Heart (tissue), 3 donors: ENCODE measurements around a stretch of chr19.

DNA sequence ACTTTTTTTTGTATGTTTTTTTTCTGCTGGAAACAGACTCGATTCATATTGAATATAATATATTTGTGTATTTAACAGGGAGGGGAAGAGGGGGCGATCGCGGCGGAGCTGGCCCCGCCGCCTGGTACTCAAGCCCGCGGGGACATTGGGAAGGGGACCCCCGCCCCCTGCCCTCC lies 1.6 kb downstream of the JUNB start:
- RAMPAGE, long total RNA, 2 experiments = no peak in any of the 2 experiments

- RAMPAGE, long total RNA, 2 experiments = no peak in any of the 2 experiments
Measured at GRCh38 chr19:12847389-12848137, 9.2 kb downstream of the MAST1 start.

- RAMPAGE, long total RNA, 2 experiments = no peak in any of the 2 experiments
Measured at GRCh38 chr19:12891404-12892051, 568 bp downstream of the GCDH start.

DNA sequence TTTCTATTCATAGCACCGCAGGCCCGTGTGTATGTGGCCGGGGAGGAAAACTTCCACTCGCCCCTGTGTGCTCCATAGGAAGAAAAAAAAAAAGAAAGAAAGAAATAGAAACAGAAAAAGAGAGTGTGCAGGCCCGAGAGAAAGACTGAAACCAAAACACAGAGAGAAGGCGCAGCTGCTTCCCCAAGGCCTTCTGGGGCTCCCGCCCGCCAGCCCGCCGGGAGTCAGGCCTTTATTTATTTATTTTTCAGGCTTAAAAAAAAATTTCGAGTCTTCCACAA lies 27.2 kb downstream of the NFIX start:
- RAMPAGE, long total RNA, 2 experiments = no peak in any of the 2 experiments

- RAMPAGE, long total RNA, 2 experiments = no peak in any of the 2 experiments
Measured at GRCh38 chr19:13051579-13052172, 51.0 kb downstream of the LYL1 start.

GRCh38 chr19:13072251-13072619 lies 30.4 kb downstream of the LYL1 start:
- RAMPAGE, long total RNA, 2 experiments = no peak in any of the 2 experiments

- RAMPAGE, long total RNA, 2 experiments = no peak in any of the 2 experiments
Measured at GRCh38 chr19:13090100-13090493, 12.6 kb downstream of the LYL1 start.

DNA sequence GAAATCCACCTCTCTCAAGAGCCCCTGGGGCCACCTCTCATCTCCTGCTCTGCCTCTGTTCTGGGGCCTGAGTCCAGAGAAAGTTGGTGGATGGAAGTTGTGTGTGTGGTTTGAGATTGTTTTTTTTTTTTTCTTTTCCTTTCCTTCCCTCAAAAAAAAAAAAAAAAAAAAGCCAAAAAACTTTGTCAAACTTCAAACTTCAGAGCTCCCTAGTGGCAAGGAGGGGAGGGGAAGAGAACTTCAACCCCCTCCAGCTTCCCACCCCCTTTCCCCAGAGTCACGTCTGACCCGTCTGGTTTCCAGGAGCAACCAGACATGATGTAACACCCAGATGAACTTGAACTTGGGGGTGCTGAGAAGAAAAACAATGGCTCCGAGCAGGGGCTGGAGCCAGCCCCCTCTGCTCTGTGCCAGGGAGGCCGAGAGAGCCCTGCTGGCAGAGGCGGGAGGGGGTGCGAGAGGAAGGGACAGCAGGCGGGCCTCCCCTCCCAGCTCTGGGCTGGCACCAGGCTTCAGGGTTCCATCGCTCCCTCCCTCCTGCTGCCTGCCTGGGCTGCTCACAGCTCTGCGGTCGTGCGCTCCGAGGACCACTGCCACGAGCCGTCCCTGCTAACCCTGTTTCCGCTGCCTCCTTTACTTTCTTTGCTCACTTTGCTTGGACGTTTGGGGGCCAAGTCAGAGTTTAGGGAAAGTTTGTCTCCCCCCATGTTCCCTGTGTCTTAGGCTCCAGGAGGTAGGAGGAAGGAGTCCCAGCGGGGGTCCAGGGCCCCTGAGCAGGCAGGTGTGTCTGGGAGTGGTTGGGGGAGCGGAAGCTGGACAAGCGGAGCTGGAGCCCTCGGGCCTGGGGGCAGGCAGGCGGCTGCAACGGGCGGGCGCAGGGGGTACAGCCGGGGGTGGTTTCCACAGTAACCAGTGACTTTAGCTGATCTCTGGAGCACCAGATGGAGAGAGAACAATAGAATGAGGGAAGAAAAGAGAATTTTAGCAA lies 11.1 kb downstream of the LYL1 start:
- RAMPAGE, long total RNA, 2 experiments = no peak in any of the 2 experiments

- RAMPAGE, long total RNA, 2 experiments = no peak in any of the 2 experiments
Measured at GRCh38 chr19:13103547-13104119, 975 bp upstream of the LYL1 start.

GRCh38 chr19:13153155-13153811 lies 3.1 kb downstream of the IER2 start:
- RAMPAGE, long total RNA, 2 experiments = no peak in any of the 2 experiments

DNA sequence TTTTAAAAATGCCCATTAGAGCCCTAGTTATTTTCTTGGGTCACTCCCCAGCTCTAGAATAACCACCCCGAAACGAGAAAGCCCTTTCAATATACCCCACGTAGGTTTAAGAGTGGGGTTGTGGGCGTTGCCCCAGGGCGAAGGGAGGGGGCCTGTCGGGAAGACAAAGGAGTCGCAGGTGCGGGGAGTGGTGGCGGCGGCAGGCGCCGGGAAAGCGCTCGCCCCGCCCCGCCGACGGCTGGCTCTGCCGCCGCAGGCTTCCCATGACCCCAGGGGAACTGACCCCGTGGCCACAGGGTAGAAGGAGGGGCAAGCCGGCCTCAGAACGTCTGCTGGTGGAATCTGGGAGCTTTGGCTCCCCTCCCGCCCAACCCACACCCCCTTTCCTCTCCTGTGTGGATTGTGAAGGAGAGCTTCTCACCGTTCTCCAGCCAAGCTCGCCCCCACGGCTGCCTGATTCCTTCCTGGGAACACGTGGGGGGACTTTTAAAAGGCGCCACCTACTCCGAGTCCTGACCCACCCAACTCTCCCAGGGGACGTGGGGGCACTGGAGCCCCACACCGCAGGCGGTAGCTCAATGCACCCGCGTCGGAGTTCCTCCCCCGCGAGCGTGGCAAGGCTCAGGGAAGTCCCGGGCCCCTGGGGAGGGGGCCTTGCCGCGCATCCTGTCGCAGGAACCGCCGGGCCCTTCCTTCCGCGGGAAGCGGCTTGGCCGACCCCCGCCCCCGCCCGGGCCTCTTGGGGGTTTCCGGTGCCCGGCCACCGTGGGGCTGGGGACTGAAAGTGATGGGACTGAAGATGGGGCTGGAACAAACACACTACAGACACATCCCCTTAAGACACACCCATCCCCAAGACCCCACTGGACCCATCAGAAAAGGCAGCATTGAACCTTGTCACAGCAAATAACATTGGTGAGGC lies 5.5 kb downstream of the IER2 start:
- RAMPAGE, long total RNA, 2 experiments = no peak in any of the 2 experiments

GRCh38 chr19:13156834-13157437 lies 6.7 kb downstream of the IER2 start:
- RAMPAGE, long total RNA, 2 experiments = no peak in any of the 2 experiments

- RAMPAGE, long total RNA, 2 experiments = no peak in any of the 2 experiments
Measured at GRCh38 chr19:13398765-13399153, 107.5 kb downstream of the CACNA1A start.

DNA sequence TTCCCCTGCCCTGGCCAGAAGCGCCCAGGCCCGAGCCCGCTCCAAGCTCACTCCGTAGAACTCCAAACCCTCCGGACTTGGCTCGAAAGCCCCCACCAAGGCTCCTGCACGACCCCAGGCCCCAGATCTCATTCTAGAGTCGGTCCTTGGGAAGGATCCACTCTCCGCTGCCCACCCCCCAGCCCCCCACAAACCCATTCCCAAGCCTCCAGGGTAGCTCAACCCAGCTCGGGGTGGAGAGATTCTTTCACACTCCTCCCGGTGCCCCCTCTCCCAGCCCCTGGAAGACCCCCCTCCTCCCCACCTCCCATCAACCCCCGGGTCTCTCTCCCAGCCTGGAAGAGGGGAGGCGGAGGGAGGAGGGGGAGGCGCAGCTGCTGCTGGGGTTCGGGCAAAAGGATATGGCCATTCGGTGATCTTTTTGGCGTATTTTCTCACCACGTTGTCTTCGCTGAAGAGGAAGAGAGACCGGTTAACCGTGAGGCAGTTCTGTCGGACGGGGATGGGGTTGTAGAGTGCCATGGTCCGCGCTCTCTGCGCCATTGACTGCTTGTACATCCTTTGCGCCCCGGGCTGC lies 662 bp downstream of the CACNA1A start:
- RAMPAGE, long total RNA, 2 experiments = no peak in any of the 2 experiments

DNA sequence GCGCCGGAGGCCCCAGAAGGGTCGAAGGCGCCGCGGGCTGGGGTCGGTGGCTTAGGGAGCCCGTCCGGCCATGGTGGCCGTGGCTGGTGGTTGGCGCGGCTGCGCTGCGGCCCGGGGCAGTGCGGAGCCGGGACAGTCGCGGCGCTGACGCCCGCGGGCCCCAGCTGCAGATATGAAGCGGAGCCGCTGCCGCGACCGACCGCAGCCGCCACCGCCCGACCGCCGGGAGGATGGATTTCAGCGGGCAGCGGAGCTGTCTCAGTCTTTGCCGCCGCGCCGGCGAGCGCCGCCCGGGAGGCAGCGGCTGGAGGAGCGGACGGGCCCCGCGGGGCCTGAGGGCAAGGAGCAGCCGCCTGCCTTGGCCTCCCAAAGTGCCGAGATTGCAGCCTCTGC lies 45.2 kb upstream of the YJU2B start:
- RAMPAGE, long total RNA, 2 experiments = no peak in any of the 2 experiments

DNA sequence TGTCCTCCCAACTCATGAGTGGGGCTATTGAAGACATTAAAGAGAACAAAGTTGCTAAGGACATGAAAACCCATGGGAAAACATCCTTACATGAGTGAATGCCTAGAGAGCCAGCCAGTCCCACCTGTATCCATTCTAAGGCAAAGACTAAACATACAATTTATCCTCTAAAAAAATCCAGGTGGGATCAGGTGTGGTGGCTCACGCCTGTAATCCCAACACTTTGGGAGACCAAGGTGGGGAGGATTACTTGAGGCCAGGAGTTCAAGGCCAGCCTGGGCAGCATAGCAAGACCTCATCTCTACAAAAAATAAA lies 29.4 kb upstream of the YJU2B start:
- RAMPAGE, long total RNA, 2 experiments = no peak in any of the 2 experiments

DNA sequence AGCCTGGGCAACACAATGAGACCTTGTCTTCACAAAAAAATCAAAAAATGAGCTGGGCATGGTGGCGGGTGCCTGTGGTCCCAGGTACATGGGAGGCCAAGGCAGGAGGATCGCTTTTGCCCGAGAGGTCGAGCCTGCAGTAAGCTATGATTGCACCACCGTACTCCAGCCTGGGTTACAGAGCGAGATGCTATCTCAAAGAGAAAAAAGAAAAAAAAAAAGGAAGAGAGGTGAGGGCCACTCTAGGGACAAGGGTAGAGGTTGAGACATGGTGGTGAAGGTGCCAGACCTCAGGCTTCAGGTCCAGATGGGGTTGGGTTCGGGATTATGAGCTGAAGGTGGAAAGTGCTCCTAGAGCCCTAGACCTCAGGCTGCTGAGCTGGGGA lies 5.7 kb downstream of the ZSWIM4 start:
- RAMPAGE, long total RNA, 2 experiments = no peak in any of the 2 experiments

DNA sequence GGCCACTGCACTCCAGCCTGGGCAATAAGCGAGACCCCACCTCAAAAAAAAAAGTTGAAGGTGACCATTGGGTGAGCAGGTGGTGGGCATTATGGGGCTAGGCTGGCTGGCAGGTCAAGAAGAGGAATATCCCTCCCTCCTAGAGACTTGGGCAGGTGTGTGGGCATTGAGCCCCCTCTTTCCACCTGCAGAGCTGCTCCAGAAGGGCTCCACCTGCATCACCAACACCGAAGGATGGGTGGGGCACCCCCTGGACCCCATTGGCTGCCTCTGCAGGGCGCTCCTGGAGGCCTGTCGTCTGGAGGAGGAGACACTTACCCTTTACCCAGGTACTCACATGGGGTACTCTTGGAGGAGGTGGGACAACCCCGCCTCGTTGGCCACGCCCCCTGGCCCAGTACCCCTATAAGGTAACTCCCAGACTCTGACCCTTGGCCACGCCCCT lies 21.8 kb downstream of the ZSWIM4 start:
- RAMPAGE, long total RNA, 2 experiments = no peak in any of the 2 experiments

GRCh38 chr19:13843256-13844055 lies 33.5 kb upstream of the NANOS3 start:
- RAMPAGE, long total RNA, 2 experiments = no peak in any of the 2 experiments

DNA sequence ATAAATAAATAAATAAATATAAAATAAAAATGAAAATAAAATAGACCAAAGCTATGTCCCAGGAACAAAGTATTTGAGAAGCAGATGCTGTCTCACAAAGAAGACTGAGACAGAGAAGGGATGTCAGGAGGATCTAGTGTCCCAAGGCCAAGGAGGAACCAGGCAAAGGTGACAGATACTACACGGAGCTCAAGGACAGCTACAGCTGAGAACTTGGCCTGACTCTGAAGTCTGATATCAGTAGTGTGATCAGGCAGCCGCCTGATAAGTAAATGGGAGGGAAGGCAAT lies 20.5 kb upstream of the NANOS3 start:
- RAMPAGE, long total RNA, 2 experiments = no peak in any of the 2 experiments